Calu3 (cell line): ENCODE measurements around a stretch of chr4.

DNA sequence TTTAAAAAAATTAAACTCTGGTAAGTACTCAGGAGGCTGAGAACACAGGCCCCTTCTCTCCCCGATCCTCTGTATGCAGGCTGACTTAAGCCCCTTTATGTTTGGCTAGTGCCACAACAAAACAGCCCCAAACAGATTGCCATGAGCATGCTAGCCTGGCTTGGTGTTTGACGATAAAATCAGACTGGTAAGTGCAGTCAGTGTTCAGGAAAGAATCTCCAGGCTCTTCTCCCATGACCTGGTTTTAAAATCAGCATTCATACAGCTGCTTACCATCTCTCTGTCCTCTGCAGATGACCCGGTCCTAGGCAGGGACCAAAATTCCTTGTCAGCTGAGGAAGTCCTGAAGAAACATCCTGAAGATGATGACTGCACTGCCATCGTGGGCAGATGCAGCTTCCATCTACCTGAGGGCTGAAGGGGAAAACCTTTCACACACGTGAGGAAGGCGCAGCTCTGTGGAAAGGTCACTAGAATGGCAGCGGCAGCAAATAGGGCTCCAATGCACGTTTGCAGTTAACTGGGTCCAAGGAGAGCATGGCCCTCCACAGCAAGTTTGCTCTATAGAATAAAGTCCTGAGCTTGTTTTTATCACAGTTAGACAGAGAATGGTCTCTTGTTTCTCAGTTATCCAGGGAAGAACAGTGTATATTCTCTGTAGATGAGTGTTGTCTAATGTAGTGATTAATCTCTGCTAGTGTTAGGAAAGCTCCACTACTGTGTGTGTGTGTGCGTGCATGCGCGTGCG, 30.1 kb upstream of the NAP1L5 start:
- PRO-cap, result no peak

DNA sequence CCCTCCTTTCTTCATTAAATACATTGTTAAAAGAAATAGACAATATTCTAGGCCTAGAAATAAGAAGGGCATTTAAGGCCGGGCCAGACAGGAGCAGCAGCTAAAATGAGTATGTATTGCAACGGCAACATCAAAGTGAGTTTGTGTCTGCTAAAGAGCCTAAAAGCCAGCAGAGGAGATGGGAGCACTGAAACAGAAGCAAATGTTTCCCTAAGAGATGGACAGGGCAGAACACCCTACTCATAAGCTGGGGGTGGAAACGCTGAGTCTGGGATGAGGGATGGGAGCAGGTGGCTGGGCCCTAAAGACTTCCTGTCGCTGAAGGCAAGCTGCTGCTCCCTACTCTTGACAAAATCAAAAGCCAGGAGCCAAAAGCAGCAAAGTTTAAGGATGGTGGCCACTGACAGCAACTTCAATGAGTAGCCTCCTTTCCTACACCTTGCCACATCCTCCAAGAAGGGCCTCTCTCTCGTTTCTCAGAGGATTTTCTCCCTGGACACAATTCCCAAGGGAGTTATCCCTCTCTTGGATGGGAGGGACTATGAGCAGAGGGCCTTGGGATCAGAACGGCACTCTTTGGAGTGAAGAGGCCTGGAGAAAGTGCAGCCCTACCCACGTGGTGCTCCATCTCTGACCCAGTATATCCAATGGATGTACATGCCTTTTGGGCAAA, 40.6 kb upstream of the NAP1L5 start:
- PRO-cap, result no peak

DNA sequence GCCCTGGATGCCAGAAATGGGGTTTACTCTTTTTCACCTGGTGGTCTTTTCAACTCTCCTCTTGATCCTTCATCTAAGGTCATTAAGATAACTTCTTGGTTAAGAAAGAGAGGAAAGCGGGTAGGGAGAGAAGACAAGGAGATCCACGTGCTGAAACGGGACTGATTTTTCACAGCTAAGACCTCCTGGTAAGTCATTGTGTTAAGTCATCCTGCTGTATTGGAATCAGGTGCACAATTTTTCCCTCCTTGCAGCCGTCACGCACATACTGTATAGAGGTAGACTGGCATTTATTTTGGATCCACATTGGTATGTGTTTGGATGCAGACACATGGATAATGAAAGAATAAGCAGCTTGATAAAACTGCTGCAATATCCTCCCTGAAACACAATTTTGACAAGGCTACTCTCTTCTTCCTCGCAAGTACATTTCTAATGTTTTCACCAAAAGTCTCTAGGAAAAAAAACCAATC, 60.1 kb upstream of the NAP1L5 start:
- PRO-cap, result no peak

- PRO-cap, result no peak
These were observed 61.4 kb upstream of the NAP1L5 start for GRCh38 chr4:88758624-88759769.

DNA sequence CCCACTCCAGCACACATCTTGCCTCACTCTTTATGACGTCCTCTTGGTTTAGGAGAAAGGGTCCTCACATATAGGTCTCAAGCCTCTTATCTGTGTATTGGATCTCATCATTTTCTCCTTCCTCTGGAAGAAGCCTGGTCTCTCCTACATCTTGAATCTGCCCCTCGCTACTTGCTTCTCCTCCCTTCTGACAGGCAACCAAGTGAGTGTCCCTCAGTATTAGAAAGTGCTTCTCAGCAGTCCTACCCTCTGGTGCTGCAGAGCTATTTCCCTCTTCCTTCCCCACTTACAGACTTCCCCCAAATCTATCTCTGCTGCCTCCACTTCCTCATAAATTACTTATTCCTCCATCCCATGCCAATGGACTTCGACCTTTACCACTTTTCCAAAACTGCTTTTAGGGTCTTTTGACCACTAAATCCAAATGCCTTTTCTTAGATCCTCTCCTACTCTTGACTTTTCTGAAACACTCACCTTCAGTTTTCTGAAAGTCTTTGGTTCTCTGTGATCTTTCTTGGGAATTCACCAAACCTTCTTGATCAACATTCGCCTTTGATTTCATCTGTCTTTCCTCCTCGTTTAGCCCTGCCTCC, 129.2 kb upstream of the NAP1L5 start:
- PRO-cap, result no peak

GRCh38 chr4:89029378-89029770, 27.6 kb downstream of the FAM13A start:
- PRO-cap, result no peak

DNA sequence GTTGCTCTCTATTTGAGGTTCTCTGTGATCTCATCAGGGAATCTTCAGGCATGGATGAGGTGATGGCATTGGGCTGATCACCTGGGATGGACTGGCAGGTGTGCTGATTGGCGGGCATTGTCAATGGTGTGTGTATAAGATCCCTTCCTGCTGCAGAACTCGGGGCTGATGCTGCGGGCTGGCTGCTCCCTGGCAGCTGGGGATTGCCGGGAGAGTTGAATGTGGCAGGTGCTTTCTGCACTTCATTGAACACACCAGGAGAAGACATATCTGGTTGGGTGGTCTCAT, 58.0 kb downstream of the GPRIN3 start:
- PRO-cap, result no peak

- PRO-cap, result no peak
These were observed 9.4 kb upstream of the GPRIN3 start for GRCh38 chr4:89316764-89317568.

DNA sequence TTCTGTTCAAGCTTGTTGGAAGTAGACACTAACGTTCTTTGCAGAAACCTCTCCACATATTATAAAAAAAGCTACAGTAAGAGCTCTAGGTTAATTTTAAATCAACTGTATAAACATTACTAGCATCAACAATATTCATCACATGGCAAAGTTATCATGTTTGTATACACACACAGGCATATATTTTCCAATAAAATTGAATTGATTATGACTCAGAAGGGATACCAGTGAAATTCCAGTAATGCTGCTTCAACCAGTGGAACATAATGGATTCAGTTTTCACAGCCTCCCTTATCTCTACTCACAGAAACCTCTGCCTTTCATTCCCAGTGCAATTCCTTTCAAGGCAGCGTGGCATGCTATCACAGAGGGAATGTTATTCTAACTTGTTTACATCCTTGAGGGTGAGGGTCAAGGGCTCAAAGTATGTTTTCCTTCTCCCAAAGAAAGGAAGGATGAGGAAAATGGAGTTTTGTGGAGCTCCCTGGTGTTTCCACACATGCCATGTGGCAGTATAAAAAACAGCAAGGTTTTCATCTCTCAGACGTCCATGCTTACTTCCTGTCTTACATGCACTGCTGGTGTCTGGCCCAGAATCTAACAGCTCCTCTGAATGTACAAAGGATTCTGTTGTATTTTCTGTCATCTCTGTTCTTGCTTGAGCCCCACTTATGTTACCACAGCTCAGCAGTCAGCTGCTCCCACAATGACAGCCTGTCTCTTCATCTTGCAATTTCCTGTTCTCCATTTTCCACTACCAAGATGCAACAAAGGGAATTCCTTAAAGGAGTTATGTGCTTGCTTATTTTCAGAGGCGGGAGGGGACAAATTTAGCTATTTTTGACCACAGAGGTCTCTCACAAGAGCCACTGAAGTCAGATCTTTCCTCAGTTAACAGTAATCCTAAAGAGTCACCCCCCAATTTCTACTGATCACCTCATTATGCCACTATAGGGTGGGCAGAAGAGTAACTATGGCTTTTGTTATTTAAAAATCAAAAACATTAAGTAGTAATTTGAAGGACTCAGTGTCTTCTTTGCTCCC, 128.0 kb downstream of the SNCA start:
- PRO-cap, result no peak

DNA sequence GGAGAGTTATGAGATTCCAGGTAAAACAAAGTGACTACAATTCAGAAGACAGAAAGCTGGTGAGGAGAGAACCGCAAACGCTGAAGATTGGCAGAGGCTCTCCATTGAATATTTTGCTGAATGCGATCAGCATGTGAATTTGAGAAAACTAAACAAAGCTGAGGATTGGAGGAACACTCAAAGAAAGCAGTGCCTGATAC, 407.3 kb upstream of the GRID2 start:
- PRO-cap, result no peak

DNA sequence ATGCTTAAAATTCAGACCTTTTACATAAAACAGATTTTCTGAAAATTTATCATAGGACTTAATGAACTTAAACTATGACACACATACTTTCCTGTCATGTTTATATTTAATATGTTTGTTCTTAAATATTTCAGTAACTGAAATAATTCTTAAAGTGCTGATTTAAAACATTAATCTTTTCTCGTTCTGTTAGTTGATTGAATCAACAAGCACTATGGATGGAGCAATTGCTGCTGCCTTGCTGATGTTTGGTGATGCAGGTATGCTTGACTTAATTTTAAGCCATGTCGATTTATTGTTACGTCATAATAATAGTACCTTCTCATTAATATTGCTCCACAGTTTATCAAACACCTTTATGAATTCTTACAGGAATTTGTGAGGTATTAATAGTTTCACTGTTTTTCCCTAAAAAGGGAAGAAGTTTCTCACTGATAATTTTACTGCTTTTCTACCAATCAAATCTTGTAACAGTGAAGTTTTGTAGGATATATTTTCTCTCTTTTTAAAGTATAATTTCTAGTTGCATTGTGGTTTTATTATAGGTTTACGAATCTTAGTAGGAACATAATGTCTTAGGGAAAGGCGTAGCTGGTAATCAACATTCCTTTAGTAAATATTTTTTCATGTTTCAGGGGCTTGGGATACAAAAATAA, 29.2 kb downstream of the SMARCAD1 start:
- PRO-cap, result no peak

DNA sequence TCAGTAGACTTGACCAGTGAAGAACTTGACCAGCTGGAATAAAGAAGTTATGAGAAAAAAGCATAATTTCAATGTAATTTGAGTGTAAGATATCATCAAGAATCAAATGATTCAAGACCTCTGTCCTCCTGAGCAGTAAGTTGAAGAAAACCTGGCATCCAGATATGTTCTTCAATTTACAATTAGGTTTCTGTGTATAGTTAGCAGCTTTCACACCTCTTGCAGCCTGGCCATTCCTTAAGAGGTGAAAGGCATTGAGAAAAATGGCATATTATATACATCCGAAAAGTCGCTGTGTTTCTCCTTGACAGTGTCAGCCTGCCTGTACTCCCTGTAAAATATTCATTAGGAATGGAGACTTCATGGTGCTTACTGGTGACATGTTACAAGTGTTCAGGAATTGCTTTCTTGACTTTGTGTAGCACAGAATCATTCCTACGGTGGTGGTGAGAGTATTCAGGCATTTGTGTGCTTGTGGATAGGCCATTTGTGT, 35.6 kb downstream of the PDLIM5 start:
- PRO-cap, result no peak

- PRO-cap, result no peak
These were observed 53.8 kb downstream of the PDLIM5 start for GRCh38 chr4:94505545-94505979.

GRCh38 chr4:94526306-94526750, 74.6 kb downstream of the PDLIM5 start:
- PRO-cap, result no peak

DNA sequence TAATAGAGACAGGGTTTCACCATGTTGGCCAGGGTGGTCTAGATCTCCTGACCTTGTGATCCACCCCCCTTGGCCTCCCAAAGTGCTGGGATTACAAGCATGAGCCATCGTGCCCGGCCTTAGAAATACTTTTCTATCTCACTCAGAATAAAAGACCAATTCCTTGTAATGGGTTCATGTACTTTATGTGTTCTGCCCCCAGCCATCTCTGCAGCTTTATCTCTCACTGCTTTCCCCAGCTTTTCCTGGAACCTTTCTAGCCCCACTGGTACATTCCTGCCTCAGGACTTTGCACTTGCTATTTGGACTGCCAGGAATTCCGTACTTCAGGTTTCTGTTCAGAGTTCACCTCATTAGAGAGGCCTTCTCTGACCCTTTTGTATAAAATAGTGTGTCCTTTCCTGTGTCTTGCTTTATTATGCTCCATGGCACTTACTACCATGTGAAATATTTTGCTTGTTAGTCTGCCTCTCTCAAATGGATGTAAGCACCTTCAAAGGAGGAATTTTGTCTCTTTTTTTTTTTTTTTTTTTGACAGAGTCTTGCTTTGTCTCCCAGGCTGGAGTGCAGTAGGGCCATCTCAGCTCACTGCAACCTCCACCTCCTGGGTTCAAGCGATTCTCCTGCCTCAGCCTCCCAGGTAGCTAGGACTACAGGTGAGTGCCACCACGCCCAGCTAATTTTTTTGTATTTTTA, 112.5 kb downstream of the PDLIM5 start:
- PRO-cap, result no peak

- PRO-cap, result no peak
These were observed 146.4 kb downstream of the PDLIM5 start for GRCh38 chr4:94598146-94598606.

- PRO-cap, result no peak
These were observed 2.1 kb downstream of the BMPR1B start for GRCh38 chr4:94759957-94760156.

- PRO-cap, result no peak
These were observed 293.6 kb downstream of the BMPR1B start for GRCh38 chr4:95051322-95051869.

DNA sequence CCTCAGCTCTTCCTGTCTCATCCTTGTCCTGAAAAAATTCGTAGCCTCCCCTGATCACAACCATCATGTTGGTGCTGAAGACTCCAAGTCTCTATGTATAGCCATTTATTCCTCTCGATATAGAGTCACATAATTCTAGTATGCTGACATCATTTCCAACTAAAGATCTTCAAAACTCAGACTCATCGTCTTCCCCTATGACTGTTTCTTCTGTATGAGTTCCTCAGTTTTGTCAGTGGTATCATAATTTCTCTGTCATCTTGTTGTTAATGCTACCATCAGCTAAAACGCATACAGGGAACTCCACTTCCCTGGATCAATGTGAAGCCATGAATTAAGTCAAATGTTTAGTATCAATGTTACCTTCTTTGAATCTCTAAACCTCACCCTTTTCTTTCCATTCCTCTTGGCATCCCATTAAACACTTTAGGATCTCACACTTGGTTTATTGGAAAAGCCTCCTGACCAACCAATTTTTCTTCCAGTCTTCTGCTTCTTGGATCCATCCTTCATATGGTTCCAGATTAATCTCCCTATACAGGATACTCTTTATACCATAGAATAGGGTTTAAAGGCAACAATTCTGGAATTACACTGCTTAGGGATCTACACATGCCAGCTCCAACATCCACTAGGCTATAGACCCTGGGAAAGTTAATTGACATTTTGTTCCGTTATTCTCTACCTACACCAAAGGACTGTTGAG, 41.0 kb downstream of the UNC5C start:
- PRO-cap, result no peak

DNA sequence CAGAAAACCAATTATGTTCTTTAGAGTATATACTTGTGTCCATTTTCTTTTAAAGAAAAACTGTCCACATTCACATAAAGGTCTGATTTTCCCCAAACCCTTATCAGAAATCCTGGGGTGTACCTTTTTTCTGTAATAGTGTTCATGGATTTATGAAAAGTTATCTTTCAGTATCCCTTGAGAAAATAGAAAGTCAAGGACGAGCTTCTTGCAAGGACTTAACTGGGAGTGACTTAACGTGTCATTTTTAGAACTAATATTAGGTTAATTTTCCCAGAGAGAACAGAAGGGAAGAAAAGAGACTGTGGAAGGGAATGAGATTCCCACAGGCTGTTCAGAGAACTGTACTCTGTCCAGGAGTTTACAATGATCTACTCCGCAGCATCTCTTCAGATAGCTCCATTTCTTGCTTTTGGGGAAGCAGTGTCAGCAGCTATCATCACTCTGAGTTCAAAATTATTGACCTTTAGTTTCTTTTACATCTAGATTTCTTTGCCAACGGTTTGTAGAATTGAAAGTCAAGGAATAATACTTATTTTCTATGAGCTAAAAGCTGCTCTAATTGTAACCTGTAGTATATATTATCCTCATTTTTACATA, 5.1 kb downstream of the UNC5C start:
- PRO-cap, result no peak